Vein endothelial cell (primary cell): ENCODE results near the gene KIF13A.

DNA sequence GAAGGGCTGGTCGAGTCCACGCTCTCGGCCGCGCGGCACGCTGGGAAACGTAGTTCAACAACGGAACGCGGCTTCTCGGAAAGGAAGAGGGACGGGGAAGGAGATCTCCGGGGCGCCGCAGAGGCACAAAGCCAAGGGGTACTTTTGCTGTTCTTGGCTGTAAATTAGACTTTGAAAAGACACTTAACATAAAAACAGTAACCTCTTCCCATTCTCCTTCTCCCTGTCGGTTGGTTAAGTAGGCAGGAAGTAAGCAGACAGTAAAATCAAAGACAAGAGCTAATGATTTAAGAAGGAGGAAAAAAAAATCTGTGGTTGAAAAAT, 228 bp upstream of the NUP153 start:
- CAGE, long polyA plus RNA = no peak

DNA sequence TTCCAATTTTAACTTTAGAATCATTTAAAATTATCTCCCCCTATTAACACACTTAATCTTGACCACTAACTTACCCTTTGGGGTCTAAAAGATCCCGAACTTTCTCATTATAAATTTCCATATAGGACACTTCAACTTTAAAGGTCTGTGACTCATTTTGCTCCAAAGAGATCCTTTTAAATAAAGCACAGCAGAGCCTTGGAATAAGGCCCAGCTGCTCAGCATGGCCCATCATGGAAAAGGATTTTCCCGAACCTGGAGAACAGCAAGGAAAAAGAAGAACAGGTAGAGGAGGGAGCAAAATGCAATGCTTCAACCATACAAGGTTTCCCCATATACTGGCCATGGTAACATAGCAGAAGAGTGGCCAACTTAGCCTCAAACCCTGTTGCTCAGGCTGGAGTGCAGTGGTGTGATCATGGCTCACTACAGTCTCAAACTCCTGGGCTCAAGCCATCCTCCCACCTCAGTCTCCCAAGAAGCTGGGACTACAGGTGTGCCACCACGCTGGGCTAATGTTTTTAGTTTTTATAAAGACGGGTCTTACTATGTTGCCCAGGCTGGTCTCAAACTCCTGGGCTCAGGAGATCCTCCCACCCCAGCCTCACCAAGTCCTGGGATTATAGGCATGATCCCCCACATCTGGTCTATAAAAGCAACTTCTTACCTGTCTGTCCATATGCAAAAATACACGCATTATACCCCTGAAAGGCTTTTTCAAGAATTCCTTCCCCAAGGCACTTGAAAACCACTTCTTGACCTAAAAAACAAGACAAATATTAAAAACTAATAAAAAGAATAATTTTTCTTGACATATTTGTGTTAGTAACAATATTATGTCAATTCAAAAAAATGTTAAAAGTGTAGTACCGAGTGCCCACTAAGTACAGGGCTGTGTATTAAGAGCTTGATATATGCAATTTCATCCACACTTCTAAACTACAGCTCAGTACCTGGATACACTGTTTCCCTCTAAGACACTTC, 131.8 kb downstream of the KIF13A start:
- CAGE, long polyA plus RNA = no peak

GRCh38 chr6:17867768-17868486, 119.5 kb downstream of the KIF13A start:
- CAGE, long polyA plus RNA = no peak

GRCh38 chr6:17902367-17903103, 84.9 kb downstream of the KIF13A start:
- CAGE, long polyA plus RNA = no peak

GRCh38 chr6:17984995-17985286, 2.5 kb downstream of the KIF13A start:
- CAGE, long polyA plus RNA = no peak

- CAGE, long polyA plus RNA = no peak
Observed at GRCh38 chr6:17987375-17987996, at the start of gene KIF13A. Gene KIF13A (minus strand): TSS chr6:17987635.

DNA sequence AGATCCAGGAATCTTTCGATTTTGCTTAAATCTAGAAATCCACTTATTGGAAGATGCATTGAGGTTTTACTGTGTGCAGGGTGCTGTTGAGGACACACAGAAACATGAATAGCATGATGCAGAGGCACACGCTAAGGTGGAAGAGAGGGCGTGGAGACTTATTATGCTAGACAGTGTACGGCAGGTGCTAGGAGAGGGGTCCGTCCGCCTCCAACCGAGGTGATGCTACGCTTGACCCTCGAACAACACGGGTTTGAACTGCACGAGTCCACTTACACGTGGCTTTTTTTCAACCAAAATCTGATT, 1.0 kb upstream of the KIF13A start:
- CAGE, long polyA plus RNA = no peak

DNA sequence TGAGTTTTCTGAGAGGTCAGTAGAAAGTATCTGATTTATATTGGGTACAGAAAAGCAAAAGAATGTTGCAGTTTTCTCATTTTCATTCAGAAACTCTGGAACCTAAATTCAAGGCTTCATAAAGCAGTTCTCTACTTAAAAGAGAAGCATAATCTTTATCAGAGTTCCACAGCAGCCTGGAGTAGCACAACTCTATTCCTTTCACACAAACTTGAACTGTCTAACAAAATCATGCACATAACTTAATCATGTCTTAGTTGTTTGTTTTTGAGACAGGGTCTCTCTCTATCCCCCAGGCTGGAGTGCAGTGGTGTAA, 1.2 kb downstream of the TPMT start:
- CAGE, long polyA plus RNA = no peak

- CAGE, long polyA plus RNA = no peak
Observed at GRCh38 chr6:20138954-20139525, 73.2 kb downstream of the MBOAT1 start.

- CAGE, long polyA plus RNA = no peak
Observed at GRCh38 chr6:20201864-20202457, 10.3 kb downstream of the MBOAT1 start.

DNA sequence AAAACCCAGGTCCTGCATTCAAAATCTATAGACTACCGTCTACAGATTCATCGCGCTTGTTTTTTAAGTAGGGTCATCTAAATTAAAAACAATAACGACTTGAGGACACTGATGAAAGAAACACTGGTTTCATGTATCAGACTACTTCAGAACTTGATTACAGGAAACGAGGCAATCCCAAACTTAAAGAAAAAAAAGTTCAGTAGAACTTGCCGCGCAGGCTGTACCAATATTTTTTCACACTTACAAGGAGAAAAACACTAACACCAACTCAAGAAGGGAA, 642 bp downstream of the MBOAT1 start:
- CAGE, long polyA plus RNA = no peak

- CAGE, long polyA plus RNA = no peak
Observed at GRCh38 chr6:20213131-20213562, 878 bp upstream of the MBOAT1 start.

GRCh38 chr6:20366169-20366925, 35.3 kb upstream of the E2F3 start:
- CAGE, long polyA plus RNA = no peak

GRCh38 chr6:20411690-20412501, 10.2 kb downstream of the E2F3 start:
- CAGE, long polyA plus RNA = no peak

DNA sequence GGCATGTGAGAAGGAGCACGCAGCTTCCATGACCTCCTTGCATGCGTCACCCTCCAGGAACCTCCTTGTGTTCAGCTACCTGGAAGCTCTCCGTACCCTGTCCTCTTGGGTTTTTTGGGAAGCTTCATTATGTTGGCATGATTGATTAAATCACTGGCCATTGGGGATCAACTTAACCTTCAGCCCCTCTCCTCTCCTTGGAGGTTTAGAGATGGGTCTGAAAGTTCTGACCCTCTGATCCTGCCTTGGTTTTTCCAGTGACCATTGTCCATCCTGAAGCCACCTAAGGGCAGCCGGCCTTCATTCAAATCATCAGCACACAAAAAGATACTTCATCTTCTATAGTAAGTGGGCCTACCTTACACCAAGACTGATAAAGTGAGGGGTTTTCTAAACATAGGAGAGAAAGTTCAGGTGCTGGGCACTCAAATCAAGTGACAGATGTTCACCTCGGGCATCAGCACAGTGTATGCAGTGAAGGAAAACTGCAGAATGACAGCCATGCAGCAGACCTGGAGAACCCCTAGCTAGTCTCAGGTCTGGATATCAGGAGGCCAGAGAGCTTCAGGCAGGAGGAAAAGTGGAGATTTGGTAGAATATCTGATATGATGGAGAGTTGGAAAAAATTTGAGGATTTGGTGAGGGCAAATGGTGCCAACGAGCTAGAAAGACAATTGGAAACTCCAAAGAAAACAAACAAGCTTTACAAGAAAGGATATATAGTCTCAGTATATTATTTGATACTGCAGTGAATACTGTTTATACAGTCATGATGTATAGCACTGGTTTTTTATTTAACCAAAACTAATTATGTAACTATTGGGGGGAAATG, 65.6 kb upstream of the CDKAL1 start:
- CAGE, long polyA plus RNA = no peak

DNA sequence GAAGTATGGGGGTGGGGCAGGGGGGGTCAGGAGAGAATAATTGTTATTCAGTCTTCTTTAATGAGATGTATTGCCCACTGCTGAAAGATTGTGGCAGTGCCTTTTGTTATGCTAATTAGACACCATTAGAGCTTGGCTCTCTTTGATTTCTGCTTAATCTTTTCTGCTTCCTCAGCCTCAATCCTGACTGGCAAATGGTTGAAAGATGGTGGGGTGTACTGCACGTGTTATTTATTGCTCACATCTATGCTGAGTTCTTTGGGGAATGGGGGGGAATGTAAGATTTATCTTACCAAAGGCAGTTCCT, 407.5 kb upstream of the SOX4 start:
- CAGE, long polyA plus RNA = no peak

DNA sequence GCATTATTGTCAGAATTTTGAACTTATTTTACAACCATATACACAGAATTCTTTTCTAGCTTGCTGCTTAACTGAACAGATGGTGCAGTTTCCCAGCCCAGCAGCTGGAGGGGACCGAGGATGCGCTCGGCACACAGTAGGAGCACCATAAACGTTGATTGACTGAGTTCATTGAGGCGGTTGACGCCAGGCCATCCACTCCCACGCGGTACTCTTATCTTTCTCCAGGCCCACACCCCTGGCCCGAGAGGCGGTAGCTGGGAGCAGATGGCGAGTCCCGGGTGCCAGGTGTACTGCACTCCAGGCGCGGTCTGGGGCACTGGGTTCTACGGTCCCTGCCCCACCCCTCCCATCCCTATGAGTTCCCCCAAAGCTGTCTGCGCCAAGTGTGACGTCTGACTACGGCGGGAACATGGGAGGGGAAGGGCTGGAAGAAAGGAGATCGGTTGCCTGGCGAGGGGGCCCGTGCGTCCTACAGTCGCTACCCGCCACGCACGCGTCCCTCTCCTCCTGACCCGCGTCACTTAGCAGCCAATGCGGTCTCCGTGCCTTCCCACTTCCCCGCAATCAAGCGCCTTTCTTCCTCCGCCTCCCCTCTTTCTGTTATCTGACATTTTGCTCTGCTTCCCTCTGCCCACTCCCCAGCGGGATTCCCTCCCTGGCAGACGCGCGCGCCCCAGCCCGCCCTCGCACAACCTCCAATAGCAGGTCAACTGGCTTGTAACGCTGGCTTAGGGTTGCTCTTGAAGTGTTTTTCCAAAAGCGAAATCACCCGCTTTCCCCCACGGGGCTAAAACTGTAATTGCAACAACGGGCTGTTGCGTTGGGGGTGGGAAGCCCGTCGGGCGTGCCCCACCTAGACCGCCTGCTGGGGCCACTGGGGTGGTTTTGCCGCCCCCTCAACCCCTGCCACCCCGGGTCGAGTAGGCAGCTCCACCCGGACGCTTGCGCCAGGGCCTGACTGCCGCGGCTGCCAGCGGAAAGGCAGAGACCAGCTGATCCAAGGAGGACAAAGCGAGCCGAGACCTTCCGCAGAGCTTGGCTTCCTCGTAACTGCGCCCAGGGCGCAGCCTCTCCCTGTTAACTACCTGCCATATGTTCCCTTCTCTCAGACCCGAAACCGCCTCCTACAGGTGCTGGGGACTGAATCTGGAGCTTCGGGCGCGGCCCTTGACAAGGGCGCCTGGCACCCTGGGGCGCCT, 6.3 kb upstream of the SOX4 start:
- CAGE, long polyA plus RNA = no peak

- CAGE, long polyA plus RNA = start-site peak on the plus strand at chr6:21596461-21596674, 206 and 41 reads in 2 replicates
Observed at GRCh38 chr6:21596192-21596830, 2.8 kb downstream of the SOX4 start.

DNA sequence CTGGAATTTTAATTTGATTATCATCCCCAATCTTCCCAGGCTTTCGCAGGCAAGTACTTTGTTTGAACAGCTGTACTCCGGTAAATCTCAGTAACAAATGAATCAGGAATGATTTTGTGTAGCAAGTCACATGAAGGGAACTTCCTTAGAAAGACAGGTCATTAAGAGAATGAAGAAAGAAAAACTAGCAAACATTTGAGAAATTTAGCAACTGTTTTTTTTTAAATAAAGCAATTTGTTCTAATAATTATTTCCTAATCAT, 147.3 kb downstream of the SOX4 start:
- CAGE, long polyA plus RNA = no peak

- CAGE, long polyA plus RNA = no peak
Observed at GRCh38 chr6:21753448-21754206, 160.1 kb downstream of the SOX4 start.